HTERT-HM (cell line): Measurements from ENCODE around the genes TOMM40L, SDHC, SPATA46 and C1orf226.

- RRBS = no CpG with 5 or more reads among the region's 2 CpGs
Observed at GRCh38 chr1:160674295-160674947, 27.6 kb upstream of the SLAMF1 start.

DNA sequence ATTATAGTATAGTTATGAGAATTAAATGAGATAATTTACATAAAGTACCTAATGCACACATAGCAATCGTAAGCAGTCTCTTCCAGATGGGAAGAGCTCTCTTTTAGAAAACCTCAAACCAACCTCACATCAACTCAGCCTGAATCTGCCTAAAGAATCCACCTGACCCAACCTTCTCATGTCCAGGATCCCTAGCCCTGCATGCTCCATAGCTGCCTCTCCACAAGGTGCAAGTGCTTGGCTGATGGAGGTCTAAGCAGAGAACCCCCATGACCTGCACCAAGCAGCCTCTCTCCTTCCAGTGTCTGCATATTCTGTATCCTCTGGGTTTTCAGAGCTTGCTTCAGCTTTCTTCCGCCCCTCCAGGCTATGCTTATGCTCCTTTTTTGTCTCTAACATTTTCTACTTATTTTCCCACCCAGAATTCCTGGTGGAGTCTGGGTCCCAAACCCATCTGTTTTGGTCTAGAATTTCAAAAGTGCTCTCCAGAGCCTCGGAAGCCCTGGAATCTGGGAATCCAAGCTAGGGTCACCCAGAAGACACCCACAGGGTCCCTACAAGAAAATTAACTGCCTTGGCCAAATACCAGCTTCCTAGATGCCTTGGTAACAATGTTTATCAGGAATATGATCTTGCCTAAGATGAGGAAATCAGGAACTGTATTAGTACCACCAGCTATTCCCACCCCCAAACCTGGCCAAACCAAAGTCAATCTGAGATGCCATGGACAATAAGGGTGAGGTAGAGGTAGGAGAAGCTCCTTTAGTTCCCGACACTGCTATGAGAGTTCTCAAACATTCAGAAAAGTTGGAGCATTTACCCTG, 2.6 kb downstream of the LY9 start:
- RRBS = no CpG with 5 or more reads among the region's 4 CpGs

DNA sequence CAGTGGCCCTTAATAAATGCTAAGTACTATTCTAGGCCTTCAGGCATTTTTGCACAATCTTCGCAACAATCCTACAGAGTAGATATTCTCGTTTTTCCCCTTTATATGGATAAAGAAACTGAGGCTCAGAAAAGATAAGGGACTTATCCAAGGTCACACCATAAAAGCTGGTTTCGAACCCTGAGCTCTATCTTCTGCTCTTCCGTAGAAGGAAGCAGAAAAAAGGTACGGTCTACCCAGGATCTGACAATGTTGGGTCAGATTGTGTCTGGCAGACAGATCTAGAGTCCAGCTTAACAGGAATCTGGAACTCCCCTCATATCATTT, 21.6 kb downstream of the LY9 start:
- RRBS = no CpG with 5 or more reads among the region's 5 CpGs

DNA sequence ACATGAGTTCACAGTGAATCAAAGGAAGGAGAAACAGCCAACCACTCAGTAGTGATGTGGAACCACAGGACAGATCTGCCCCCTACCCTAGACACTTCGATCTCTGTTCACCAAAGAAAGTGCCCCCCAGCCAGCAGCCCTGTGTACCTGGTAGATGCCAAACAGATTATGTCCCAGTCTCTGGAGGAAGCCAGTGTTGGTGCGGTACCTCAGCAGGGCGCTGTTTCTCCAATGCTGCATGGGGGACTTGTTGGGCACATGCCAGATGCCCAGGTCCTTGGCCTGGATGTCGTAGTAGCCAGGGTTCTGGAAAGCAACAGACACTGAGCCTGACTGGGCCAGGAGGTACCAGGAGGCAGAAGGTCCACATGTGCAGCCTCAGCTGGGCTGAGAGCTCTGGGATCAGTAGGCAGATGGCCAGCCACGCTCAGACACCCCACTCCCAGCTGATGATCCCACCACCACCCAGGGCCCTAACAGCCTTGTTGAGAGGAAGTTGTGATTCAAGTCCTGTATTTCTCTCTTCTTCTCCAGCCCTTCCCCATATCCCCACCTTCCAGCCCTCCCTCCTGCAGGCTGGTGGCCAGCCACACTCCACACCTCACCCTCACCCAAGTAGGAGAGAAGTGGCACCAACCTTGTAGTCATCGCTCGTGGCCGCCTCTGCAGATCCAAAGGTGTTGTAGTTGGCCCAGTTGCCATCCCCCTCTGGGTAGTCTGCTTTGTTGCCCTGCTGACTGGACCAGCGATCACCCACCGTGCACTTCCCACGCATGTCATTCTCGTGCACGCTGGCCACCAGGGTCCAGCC, 4.0 kb downstream of the ITLN2 start:
- RRBS = no CpG with 5 or more reads among the region's 13 CpGs

- RRBS = no CpG with 5 or more reads among the region's 3 CpGs
Observed at GRCh38 chr1:161088597-161088964, 777 bp downstream of the NECTIN4 start.

DNA sequence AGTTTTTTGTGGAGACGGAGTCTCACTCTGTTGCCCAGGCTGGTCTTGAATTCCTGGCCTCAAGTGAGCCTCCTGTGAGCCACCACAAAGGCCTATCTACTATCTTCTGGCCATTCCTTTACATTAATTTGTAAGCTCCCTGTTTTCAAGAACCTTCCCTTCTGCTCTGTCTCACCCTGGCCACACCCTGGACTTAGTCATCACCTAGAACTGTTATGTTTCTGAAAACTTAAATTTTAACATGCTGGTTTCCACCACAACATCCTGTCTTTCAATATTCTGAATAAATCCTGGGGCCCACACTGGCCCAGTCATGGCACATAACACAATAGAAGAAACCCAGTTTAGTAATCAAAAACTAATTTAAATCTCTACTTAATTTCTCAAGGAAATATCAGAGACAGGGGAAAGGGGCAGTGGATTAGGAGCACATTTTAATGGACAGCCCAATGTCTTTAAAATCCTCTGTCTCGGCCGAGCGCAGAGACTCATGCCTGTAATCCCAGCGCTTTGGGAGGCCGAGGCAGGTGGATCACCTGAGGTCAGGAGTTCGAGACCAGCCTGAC, 5.0 kb upstream of the B4GALT3 start:
- RRBS = no CpG with 5 or more reads among the region's 7 CpGs

GRCh38 chr1:161196574-161197675, 1.9 kb downstream of the ADAMTS4 start:
- RRBS = no CpG with 5 or more reads among the region's 26 CpGs

GRCh38 chr1:161225828-161226826, at the start of gene TOMM40L:
Gene TOMM40L, plus strand, starts transcription at chr1:161226060.
- RRBS = no CpG with 5 or more reads among the region's 26 CpGs

- RRBS = 1% methylated on average over 13 of the region's 59 CpGs
Observed at GRCh38 chr1:161314059-161315428, at the start of gene SDHC. Gene SDHC, plus strand, starts transcription at chr1:161314381.

- RRBS = 3% methylated on average over 45 of the region's 75 CpGs
Observed at GRCh38 chr1:161399189-161400252, 31.8 kb upstream of the CFAP126 start.

GRCh38 chr1:161622026-161622971, 8.7 kb downstream of the FCGR3B start:
- RRBS = no CpG with 5 or more reads among the region's 13 CpGs

DNA sequence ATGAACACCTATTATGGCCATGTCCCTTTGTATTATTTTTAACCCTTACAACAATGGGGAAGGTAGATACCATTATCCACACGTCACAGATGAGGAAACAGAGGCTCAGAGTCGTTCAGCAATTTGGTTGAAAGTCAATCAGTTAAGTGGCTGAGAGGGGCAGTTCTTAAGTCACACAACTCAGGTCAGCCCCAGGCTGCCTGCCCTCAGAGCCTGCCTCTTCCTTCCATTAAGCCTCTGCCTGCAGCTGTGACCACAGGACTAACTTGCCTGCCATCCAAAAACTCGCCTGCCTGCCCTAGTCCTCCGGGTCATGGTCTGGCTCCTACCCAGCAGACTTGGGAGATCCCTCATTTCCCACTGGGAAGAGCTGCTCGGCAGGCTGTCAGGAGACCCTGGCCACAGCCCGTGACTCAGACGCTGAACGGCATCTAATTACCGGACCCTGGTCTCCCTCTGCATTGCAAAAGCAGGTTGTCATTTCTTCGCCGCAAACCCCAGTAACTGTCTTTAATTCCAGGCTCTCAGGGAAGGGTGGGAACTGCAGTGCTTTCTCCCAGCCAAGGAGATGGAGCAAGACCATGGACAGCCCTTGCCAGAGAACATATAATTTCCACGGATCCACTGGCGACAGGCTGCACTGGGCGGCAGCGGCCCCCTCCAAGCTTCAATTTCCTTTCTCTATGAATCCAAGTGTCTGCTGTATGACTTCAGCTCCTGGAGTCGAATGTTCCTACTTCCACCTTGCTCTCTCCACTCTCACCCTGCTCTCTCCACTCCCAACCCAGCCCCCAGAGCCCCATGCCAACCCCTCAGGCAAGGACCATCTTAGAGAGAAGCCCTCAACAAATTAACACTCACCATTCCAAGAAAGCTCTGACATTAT, 20.5 kb downstream of the OLFML2B start:
- RRBS = 8% methylated on average over 4 of the region's 16 CpGs

DNA sequence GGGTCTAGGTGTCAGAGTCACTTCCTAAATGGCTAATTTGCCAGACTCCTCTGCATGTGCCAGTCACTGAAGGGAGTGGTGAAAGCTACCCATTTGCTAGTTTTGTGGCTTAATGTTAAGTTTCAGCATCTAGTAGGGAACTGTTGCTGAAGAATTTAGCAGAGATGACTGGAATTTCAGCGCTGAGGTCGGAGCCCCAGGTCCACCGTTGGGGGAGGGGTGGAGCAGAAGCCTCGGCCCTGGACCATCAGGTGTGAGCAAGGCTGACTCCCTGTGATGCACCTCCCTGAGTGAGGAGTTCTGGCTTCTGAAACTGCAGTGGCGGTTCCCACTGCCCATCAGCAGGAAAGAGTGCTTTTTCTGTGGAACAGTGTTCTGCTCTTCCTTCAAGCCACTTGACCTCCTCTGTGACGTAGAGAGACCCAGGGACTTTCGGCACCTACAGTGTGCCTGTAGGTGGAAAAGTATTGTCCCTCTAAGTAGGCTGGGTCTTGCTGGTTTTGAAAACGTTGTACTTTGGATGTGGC, 1.3 kb downstream of the NOS1AP start:
- RRBS = no CpG with 5 or more reads among the region's 8 CpGs

GRCh38 chr1:162376714-162377034, at the start of gene SPATA46:
Gene SPATA46, minus strand, starts transcription at chr1:162376854.
- RRBS = no CpG with 5 or more reads among the region's 4 CpGs

- RRBS = no CpG with 5 or more reads among the region's 12 CpGs
Observed at GRCh38 chr1:162381384-162382265, at the start of gene C1orf226. Gene C1orf226, plus strand, starts transcription at chr1:162381728.

DNA sequence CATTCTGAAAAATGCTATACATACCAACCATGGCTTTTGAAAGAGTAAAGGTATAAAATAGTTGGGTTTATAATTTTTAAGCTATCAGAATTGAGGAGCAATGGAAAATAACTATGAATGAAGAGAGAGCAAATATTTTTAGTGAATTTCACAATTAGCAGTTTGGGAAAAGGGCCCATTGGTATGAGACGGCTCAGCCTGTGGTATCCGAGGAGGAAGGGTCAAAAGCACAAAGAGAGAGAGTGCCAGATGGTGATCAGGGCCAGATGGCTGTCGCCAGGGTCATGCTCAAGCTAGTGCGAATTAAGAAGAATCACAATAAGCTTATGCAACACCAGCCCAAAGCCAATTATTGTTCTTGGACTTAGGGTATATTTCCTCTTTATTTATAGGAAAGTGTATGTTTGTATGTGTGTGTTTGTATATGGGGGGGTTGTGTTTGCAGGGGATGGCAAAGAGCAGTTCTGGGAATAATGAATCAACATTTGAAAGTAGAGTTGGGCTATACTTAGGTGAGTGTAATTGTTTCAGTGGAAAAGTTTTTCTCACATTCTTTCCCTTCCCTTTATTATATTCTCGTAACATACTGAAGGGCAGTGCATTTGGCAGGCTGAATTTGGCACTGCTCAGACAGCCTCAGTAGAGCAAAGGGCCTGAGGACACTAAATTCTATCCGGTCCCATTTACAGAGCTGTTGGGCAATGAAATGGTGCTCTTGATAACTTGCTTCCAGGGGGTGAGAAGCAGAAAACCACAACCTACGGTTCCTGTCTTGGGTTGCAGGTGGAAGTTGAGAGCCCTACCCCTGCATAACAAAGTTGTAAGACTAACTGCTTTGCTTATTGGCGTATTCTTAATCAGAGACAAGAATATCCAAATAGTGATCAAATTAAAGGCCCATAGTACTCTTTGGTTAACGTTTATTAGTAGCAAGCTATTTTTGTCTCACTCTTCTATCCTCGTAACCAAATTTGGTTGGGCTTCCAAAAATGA, 19.4 kb upstream of the DDR2 start:
- RRBS = no CpG with 5 or more reads among the region's 10 CpGs

DNA sequence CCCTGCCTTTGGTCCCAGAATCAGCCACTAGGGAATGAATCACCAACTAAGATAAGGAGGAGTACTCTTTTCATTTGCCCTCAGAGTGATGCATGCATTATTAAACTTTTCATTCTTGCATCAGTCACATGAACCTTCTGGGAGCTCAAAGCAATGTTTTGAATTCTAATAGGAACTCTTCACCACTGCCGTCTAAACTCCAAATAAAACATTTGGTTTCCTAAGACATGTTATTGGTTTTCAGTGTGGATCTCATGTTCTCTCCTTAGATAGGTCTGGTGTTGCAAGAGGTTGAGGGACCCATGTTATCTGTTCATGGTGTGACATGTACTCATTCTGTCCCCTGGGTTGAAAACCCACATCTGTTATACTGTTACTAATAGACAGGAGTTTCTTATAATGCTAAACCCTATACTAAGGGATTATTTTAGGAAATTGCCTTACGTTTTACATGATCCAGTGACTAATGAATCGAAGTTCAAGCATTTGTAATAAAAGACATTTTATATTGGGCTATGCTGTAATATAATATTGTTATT, 17.8 kb upstream of the HSD17B7 start:
- RRBS = no CpG with 5 or more reads among the region's 3 CpGs

DNA sequence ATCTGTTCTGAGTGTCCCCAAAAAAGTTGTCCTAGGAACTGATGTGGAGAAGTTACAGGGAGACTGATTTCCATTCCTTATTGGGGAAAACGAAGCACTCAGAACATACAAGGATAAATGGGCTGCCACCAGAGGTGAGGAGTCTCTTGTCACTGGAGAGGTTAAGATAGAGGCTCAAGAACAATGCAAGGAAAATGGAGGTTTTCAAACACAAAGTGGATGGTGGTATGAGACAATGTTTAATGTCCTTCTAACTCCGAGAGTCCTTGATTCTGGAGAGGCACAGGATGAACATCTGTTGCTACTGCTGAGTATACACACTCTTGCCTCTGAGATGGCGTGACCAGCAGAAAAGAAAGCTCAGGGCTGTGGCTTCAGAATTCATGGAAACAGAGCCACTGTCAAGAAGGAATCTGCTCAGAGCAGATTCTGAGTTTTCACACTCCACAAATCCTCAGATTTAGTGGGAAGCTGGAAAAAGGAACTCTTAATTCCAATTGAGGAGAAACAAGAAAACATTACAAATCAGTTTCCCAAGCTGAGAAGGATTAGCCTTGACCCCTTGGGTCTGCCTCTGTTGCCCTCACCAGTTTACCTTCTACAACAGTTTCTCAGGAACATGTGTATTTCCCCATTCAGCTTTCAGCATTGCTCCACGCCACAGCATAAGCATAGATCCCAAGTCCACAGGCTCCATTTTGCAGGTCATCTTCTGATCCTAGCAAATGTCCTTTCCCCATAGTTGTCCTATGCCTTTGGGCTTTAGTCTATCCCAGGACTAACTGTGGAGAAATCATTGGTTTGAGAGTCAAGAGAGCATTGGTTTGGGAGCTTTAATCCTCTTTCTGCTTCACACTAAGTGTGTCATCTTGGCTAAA, 8.9 kb upstream of the HSD17B7 start:
- RRBS = no CpG with 5 or more reads among the region's 4 CpGs

- RRBS = no CpG with 5 or more reads among the region's 2 CpGs
Observed at GRCh38 chr1:162784808-162785163, 5.7 kb upstream of the HSD17B7 start.